Mucosa of descending colon (tissue), 1 donor: ENCODE measurements around a stretch of chr3.

DNA sequence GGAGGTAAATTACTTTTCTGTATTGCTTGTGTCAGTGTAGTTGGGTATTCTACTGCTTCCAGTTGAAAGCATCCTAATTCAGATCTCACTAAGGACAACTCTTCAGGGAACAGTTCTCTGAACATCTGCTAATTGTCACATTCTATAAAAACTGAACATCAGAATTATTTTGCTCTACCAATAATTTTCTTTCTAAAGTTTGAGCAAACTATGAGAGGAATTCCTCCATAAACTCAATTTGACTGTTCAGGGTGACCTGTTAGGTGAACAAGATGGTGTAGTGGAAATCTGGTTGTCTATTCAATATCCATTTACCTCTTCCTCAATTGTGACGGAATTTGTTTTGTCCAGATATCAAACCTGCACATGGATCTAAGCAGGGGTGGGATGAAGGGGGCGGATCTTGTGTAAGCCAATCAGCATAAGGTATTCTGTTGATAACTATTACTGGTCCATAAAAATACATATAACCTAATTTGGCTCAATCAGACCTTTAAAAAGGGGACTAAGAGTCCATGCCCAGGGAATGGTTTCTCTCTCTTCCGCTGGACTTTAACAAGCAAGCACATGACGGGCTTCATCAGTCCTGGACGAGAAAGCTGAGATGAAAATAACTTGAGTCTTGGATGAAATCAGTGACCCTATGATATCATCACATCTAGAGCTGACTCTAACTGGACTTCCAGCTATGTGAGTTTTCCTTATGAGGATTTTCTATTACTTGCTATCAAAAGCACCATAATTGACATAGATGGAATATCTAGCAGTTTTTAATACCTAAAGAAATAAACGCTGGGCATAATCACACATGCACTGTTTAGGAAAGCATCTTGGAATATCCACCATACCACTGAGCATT, 5.6 kb upstream of the POPDC2 start:
- PRO-cap, result no peak

DNA sequence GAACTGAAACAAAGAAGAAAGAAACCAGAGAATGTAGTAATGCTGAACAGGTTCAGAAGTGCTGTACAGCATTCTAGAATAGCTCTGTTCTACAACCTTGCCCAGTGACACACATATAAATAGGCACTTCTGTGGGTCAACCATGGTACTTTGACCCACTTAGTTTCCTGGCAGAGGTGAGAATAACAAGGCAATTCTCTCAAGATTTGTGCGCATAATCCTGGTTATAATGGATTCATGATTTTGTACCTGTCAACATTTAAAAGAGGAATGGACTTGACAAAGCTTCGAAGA, 12.3 kb downstream of the CFAP91 start:
- PRO-cap, result unidirectional peak, minus-strand start at position 91 of the sequence

DNA sequence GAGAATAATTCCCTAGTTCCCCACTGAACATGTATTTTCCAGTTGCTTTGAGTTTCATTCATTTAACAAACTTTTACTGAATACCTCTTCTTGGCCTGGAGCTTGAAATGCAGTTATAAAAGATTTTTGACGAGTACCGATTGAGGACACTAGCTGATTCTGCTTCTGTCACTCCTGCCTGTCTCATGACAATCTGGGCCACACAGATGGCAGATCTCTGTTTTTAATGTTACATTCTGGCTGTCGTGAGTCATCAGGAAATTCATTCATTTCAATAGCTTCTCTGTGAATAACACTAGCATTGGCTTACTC, 29.1 kb downstream of the CFAP91 start:
- PRO-cap, result no peak

DNA sequence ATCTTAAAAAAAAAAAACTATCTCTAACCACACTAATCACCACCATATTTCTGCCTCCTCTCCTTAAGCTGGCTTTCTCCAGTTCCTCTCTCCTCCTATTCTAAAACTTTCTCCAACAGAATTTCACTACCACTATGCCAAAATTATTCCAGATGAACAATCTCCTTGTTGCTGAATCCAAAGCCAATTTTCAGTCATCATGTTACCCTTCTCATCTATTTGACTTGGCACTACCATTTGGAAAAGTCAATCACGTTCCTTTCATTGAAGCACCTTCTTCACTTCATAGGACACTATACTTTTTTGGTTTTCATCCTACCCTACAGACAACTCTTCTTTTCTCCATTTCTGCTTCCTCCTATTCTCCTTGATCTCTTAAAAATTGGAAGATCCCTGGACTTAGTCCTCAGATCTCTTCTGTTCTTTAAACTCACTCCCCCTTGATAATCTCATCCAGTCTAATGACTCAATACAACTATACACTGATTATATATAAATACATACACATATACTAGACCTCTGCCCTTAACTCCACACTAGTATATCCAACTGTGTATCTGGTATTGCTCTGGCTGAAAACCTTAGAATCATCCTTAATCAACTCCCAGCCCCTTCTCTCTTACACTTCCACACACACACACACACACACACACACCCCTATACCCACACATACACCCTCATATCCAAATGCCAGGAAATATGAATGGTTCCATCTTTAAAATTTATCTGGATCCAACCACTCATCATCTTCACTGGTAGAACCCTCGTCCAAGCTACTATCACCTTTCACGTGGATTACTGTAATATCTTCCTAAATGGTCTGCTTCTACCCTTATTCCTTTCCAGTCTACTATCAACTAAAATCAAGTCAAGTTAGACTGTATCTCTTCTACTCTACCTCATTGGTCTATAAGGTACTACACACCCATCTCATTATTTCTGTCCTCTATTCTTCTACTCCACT, 144.1 kb downstream of the NR1I2 start:
- PRO-cap, result no peak

DNA sequence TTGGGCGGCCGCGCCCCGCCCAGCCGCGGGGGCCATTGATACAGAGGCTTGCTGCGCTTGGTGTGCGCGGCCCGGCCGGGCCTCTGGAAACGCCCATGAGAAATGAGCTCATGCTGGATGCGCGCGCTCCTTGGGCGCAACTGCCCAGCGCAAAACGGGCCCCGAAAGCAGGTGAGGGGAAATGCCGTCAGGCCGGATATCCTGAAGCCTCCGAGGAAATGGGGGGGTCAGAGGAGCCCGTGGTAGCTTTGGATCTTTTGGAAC, 1.3 kb upstream of the GSK3B start:
- PRO-cap, result bidirectional peak, plus-strand start at position 213 of the sequence, minus-strand start at position 169 of the sequence

DNA sequence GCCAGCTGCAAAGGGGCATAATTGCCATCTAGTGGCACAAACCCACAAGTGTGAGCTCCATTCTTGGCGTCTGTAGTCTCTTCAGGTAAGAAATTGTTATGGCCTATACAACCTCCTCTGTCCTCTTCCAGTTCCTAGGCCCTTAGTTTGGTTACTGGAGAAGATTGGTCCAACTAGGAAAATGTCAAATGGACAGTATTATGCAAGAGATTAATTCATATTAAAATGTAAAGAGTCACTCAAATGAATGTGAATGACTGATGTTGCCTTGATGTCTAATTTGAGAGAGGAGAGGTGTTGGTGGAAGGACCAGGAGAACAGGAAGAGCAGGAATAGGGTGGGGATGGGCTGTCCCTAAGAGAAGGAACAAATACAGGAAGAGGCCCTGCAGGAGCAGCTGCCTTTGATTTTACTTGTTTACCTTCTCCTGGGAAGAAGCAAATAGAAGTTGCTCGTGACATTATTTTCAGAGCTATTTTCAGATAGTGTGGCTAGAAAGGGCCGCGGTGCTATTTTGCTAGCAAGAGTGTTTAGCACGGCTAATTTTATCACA, 53.1 kb upstream of the GSK3B start:
- PRO-cap, result no peak

DNA sequence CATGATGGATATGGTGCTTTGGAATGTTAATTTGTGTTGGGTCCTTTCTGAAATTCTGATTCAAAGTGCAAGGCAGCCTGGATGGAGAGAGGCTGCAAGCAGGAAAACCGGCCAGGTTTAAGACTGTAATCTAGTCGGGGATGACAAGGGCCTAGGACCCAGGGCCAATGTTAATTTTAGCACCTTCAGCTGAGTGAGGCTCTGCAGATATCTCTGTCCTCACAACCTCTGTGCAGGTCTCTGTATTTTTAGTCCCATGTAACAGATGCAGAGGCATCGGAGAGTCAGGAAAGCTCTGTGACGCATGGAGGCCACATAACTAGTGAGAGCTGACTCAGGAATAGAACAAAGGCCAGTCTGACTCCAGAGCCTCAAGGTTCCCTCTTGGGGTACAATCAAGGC, 31.1 kb downstream of the FSTL1 start:
- PRO-cap, result no peak

GRCh38 chr3:120568688-120569013, 27.5 kb upstream of the NDUFB4 start:
- PRO-cap, result no peak

GRCh38 chr3:120780834-120781603, 38.5 kb downstream of the GTF2E1 start:
- PRO-cap, result no peak

- PRO-cap, result no peak
These were observed 1.1 kb downstream of the STXBP5L start for GRCh38 chr3:120909169-120909475.

DNA sequence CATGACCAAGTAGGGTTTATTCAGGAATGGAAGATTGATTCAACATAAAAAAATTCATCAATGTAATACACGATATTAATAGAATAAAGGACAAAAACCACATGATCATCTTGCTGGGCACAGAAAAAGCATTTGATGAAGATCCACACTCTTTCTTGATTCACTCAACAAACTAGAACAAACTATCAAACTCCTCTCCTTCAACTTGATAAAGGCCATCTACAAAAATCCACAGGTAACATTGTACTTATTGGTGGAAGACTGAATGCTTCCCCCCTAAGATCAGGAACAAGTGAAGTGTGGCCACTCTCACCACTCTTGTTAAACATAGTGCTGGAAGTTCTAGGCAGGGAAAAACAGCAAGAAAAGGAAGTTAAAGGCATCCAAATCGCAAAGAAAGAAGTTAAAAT, 1.7 kb upstream of the FBXO40 start:
- PRO-cap, result no peak

- PRO-cap, result unidirectional peak, minus-strand start at chr3:121667498
These were observed 6.7 kb upstream of the HCLS1 start for GRCh38 chr3:121667257-121667879.

DNA sequence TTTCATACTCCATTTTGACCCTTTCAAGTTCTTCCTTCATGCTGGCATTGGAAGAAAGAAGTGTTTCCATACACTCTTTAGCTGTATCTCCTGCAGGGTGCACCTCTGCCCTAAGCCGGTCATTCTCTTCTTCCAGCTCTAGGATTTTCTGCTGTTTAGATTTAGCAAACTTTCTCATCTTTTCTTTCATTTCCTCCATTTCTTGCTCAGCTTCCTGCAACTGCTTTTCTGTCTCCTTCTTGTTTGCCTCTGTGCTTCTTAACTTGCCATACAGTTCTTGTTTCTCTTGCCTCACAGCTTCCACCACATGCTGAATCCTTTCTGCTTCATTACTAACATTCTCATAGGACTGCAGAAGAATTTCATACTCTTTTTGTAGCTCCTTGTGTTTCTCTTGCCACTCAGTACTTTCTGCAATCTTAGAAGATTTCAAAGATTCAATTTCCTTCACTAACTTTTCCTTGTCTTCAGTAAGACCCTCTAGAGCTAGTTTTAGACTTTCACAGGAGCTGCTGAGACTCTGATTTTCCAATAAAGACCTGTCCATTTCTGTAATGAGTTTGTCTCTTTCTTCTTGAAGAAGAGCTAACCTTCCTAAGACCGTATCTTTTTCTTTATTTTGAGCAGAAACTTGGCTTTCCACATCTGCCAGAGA, 34.7 kb upstream of the HCLS1 start:
- PRO-cap, result no peak

GRCh38 chr3:121748495-121748756, 1.1 kb downstream of the GOLGB1 start:
- PRO-cap, result no peak

GRCh38 chr3:121834071-121834671, 689 bp downstream of the IQCB1 start:
- PRO-cap, result no peak

DNA sequence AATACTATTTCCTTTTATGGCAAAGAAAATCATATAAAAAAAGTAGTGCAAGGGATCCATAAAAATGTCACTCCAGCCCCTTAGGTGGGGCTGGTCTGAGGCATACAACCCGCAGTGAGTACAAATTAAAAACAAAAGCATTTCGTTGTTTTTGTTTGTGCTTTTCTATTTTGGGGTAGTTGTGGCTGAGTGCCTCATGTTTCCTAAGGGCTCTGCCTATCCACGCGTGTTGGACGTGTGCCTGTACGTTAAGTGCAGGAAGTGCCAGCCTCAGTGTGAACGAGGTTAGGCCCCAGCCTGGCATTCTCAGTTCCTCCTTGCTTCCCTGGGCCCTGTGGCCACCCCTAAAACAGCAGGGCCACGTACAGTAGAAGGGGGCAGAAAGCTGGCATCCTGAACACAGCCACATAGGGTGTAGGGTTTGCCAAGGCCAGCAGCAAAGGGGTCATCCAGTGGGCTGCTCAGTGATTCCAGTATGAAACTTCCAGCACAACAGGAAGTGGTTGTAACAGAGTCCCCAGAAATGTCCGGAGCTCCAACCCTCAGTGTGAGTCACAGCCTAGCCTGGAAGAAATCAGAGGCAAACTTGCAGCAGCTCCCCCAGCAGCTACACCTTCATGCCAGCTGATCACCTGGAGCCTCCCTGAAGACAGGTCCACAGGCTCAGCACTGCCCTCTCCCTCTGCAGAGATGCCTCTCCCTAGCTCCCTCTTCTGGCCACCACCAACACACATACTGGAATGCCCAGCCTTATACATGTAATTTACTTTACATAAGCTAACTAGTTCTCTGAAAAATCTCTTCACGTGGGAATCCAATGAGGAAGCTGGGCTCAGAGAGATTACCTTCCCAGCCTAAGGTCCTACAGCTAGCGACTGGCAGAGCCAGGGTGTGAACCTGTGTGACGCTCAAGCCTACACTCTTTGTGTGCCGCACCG, 26.8 kb downstream of the ILDR1 start:
- PRO-cap, result unidirectional peak, plus-strand start at position 273 of the sequence; unidirectional peak, plus-strand start at position 309 of the sequence

DNA sequence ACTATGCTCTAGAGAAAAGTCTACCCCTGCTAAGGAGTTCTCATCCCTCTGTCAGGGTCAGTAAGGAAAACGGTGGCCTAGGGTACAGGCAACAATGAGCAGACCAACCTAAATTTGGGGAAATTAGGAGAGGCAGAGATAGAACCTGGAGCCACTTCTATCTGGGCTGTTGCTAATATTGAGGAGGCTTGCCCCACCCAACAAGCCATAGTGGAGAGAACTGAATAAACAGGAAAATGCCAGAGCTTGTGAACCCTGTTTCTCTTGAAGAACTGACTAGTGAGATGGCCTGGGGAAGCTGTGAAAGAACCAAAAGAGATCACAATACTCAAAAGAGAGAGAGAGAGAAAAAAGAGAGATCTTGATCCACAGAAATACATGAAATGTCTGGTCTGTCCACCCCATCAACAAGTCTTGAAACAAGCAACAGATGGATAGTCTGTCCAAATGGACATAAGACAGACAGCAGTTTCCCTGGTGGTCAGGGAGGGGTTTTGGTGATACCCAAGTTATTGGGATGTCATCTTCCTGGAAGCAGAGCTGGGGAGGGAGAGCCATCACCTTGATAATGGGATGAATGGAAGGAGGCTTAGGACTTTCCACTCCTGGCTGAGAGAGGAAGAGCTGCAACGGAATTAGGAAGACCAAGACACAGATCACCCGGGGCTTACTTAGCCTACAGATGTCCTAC, 63.3 kb upstream of the CASR start:
- PRO-cap, result no peak

DNA sequence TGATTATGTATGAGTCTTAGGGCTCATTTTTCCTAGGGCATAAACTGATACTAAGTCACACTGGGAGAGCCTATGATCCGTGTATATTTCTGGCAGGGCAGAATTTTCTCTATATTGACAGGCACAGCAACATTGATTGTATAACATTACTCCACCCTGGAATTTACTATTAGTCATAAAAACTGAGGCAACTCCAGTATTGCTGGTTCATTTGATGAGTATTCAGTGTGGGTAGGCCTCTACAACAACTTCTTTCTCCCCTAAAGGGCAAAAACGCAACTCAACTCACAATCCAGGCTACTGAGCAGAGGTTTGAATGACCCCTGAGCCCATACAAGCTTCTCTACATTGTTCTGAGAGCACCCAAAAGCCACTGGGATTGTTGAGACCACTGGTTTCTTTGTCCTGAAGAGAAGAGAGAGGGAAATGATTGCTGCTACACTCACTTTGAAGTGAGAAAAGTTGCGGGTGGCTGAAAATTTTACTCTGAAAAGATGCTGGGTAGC, 10.5 kb upstream of the CSTA start:
- PRO-cap, result unidirectional peak, plus-strand start at position 221 of the sequence

DNA sequence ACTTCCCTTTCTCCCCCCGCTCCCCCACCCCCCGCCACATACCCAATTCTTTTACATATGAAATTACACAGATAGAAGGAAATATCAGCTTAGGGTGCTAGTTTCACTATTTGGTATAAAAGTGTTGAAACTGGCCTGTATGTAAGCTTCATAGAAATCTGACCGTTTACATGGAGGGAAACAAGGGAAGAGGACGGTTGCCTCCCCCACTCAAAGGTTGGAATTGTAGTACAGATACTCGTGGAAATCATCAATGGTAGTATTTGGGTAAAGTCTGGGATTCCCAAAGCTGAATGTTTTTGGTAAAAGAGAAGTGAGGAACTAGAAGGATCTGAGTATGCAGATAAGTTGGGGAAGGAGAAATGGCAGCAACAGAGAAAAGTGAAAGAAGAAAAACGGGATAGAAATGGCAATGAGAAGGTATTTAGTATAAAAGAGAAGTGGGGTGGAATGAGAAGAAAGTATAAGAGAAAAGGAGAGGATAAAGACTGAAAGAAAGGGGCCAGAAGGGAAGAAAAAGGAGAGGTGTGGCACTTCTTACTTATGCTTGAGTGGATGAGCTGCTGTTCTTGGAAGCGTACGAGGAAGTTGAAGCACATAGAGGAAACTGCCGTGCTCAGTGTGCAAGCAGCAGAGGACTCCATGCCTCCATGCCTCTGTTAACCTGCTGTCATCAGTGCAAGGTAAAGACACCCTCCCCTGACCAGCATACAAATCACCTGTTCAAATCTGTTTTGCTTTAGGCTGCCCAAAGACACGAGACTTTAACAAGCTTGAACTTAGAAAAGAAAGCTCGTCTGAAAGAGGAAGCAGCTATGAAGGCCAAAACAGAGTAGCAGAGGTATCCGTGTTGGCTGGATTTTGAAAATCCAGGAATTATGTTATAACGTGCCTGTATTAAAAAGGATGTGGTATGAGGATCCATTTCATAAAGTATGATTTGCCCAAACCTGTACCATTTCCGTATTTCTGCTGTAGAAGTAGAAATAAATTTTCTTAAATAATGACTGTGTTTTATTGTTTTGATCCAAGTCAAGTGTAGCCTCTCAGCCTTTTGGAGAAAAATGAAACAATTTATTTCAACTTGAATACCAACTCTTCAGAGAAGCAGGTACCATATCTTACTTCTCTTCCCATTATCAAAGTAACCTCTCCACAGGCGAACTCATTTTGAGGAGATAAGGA, 6.5 kb downstream of the WDR5B start:
- PRO-cap, result bidirectional peak, plus-strand start at position 598 of the sequence, minus-strand start at position 582 of the sequence

- PRO-cap, result no peak
These were observed 5.2 kb downstream of the WDR5B start for GRCh38 chr3:122410644-122411163.